Measurements from ENCODE around the genes ZMAT3 and FXR1.

- RRBS, result no CpG with 5 or more reads among the region's 1 CpG
These were observed 156.1 kb downstream of the TBL1XR1 start for GRCh38 chr3:177041097-177041637.

GRCh38 chr3:177198059-177198330 lies 713 bp upstream of the TBL1XR1 start:
- RRBS, result no CpG with 5 or more reads among the region's 9 CpGs

DNA sequence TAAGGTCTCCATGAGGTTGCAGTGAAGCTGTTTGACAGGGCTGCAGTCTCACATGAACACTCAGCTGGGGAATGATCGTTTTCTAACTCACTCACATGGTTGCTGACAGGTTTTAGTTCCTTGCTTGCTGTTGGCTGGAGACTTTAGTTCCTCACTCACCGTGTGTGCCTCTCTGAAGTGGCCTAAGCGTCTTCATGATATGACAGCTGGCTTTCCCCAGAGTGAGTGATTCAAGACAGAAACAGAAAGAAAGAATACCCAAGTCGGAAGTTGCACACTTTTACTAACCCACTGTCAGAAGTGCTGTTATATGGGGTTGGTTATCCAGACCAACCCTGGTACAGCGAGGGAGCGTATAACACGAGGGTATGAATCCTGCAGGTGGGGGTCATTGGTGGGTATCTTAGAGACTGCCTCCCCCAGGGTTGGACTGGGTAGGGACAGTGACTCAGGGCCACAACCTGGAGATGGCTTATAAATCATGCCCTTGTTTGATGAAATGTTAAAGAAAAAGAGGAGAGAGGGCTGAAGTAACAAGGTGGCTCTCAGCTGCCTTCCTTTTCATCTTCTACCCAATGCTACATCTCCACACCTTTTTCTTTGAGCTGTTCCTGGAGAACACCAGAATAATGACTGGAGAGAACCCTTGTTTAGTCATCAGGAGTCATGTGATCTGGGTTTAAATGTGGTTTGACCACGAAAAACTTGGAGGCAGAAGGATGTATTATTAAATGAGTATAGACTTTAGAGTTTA lies 230.0 kb upstream of the TBL1XR1 start:
- RRBS, result no CpG with 5 or more reads among the region's 8 CpGs

- RRBS, result no CpG with 5 or more reads among the region's 2 CpGs
These were observed 252.5 kb upstream of the TBL1XR1 start for GRCh38 chr3:177449762-177450174.

GRCh38 chr3:177464380-177464582 lies 267.0 kb upstream of the TBL1XR1 start:
- RRBS, result no CpG with 5 or more reads among the region's 1 CpG

- RRBS, result no CpG with 5 or more reads among the region's 6 CpGs
These were observed 268.0 kb upstream of the TBL1XR1 start for GRCh38 chr3:177465085-177465784.

GRCh38 chr3:179071163-179072132 lies at the start of gene ZMAT3:
Gene ZMAT3, minus strand, starts transcription at chr3:179071809.
- RRBS, result 1% methylated on average over 38 of the region's 87 CpGs

GRCh38 chr3:179719666-179720530 lies 67.1 kb downstream of the USP13 start:
- RRBS, result no CpG with 5 or more reads among the region's 11 CpGs

GRCh38 chr3:179739749-179740496 lies 87.1 kb downstream of the USP13 start:
- RRBS, result no CpG with 5 or more reads among the region's 15 CpGs

GRCh38 chr3:180830165-180830364 lies 82.4 kb upstream of the FXR1 start:
- RRBS, result no CpG with 5 or more reads among the region's 7 CpGs

DNA sequence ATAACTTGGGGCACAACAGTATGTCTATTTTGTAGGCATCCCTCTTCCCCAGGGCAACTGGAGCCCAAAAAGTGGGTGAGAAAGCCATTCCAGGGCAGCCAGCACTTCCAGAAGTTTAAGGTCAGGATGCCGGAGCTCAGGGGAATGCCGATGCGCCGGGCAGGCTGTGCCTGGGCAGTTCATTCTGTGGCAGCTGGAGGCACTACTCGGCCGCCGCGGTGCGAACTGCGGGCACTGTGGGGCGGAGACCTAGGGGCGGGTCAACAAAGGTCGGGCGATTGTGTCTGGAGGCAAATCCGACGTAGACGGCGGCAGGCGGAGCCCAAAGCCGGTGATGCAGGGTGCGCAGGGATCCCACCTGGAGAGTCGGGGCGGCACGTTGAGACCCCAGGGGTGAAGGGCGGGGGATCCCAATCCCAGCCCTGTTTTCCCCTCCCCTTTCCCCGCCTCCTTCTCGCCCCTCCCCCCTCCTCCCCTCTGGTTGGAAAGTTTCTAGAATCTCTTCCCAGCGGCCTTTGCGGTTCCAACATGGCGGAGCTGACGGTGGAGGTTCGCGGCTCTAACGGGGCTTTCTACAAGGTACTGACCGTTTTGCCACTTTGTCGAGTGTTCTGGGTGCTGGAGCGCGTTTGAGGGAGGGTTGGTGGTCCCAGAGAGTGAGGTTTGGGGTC lies at the start of gene FXR1:
Gene FXR1, plus strand, starts transcription at position 513 of the 671 bp plus-strand sequence.
- RRBS, result no CpG with 5 or more reads among the region's 38 CpGs

DNA sequence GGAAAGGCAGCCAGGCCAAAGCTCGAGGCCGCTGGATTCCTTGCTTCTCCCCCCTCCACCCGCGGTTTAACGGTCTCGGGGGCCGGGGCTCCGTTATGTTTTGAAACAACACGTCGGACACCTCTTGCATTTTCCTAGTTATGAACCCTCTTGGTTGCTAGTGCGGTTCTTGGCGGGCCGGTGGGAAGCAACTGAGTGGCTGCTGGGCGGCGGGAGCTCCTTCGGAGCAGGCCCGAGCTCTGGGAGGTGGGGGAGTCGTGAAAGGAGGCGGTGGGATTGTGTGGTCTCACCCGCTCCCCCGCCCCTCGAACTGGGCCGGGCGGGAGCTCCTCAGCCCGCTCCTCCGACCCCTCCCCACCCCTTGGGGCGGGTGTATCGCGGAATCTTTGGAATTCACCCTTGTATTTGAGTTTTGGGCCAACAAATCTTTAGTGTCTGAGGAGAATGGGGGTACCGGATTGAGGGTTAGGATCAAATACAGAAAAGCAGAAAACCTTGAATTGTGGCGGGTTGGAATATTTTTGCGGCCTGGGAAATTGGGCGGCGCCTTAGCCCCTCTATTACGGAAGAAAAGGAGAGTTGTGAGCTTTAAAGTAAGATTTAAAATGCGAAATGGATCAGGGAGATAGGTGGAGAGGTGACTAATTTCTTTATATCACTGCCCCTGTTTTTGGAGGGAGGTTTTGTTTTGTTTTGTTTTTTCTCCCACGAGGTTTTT lies 518 bp downstream of the FXR1 start:
- RRBS, result under 1% methylated on average over 7 of the region's 37 CpGs

GRCh38 chr3:181110959-181111348 lies 121.4 kb upstream of the DNAJC19 start:
- RRBS, result no CpG with 5 or more reads among the region's 3 CpGs

DNA sequence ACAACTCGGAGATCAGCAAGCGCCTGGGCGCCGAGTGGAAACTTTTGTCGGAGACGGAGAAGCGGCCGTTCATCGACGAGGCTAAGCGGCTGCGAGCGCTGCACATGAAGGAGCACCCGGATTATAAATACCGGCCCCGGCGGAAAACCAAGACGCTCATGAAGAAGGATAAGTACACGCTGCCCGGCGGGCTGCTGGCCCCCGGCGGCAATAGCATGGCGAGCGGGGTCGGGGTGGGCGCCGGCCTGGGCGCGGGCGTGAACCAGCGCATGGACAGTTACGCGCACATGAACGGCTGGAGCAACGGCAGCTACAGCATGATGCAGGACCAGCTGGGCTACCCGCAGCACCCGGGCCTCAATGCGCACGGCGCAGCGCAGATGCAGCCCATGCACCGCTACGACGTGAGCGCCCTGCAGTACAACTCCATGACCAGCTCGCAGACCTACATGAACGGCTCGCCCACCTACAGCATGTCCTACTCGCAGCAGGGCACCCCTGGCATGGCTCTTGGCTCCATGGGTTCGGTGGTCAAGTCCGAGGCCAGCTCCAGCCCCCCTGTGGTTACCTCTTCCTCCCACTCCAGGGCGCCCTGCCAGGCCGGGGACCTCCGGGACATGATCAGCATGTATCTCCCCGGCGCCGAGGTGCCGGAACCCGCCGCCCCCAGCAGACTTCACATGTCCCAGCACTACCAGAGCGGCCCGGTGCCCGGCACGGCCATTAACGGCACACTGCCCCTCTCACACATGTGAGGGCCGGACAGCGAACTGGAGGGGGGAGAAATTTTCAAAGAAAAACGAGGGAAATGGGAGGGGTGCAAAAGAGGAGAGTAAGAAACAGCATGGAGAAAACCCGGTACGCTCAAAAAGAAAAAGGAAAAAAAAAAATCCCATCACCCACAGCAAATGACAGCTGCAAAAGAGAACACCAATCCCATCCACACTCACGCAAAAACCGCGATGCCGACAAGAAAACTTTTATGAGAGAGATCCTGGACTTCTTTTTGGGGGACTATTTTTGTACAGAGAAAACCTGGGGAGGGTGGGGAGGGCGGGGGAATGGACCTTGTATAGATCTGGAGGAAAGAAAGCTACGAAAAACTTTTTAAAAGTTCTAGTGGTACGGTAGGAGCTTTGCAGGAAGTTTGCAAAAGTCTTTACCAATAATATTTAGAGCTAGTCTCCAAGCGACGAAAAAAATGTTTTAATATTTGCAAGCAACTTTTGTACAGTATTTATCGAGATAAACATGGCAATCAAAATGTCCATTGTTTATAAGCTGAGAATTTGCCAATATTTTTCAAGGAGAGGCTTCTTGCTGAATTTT lies 1.3 kb downstream of the SOX2 start:
- RRBS, result 4% methylated on average over 18 of the region's 81 CpGs

GRCh38 chr3:181718977-181719920 lies 7.5 kb downstream of the SOX2 start:
- RRBS, result 5% methylated on average over 12 of the region's 48 CpGs

- RRBS, result no CpG with 5 or more reads among the region's 36 CpGs
These were observed 13.9 kb downstream of the SOX2 start for GRCh38 chr3:181725314-181726318.

DNA sequence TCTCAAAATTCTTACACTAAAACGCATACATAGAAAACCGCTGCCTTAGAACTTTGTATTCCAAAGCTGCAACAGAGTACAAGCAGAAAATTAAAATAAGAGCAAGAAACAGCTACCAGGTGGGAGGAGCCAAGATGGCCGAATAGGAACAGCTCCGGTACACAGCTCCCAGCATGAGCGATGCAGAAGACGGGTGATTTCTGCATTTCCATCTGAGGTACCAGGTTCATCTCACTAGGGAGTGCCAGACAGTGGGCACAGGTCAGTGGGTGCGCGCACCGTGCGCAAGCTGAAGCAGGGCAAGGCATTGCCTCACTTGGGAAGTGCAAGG lies 367.4 kb upstream of the ATP11B start:
- RRBS, result no CpG with 5 or more reads among the region's 10 CpGs

GRCh38 chr3:182794616-182794867 lies 1.2 kb downstream of the ATP11B start:
- RRBS, result no CpG with 5 or more reads among the region's 4 CpGs

- RRBS, result no CpG with 5 or more reads among the region's 4 CpGs
These were observed 41.5 kb downstream of the ATP11B start for GRCh38 chr3:182834595-182835489.

- RRBS, result no CpG with 5 or more reads among the region's 3 CpGs
These were observed 7.9 kb upstream of the B3GNT5 start for GRCh38 chr3:183244881-183245752.